Breast (tissue), 4 donors: ENCODE results near the genes PARL, ABCC5, EIF2B5, PSMD2 and CHRD.

GRCh38 chr3:183427178-183427750 lies 1.2 kb downstream of the MCF2L2 start:
- PRO-cap, 3 experiments = no peak in any of the 3 experiments
- RRBS = no CpG with 5 or more reads among the region's 21 CpGs

GRCh38 chr3:183536211-183536894 lies 19.2 kb downstream of the KLHL6 start:
- PRO-cap, 3 experiments = no peak in any of the 3 experiments
- RRBS = no CpG with 5 or more reads among the region's 10 CpGs

DNA sequence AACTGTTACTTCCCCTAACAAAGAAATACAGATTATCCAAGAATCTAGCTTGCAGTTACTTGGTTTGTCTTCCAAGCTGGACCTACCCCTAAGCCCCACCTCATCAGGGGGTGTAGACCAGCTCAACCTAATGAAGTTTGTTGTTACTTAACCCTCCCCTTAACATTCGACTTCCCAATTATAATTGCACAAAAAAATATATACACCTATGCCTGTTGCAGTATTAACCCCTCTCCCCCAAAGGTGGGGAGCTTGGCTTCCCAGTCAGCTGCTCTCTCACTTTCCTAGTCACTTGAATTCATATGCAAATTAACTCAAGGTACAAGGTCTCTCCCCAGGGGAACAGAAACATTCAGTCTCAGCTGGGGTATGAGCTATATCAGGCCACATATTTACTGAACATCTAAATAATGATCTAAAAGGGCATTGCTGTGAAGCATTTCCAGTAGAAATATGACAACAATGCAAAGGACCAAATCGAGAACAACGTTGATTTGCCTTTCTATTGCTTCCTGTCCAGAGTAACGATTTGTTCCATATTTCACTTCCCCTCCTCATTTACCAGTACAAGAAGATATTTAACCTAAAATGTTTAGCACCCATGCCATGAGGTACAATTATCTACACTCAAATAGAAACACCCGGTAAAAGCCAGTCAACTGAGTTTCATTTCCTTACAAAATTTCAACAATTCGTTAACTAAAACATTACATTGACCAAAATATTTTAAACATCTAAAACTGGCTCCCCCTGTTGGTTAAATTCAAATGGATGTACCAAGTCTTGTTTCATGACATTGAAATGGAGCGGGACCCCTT lies 36.4 kb upstream of the KLHL6 start:
- PRO-cap, 3 experiments = no peak in any of the 3 experiments
- RRBS = no CpG with 5 or more reads among the region's 7 CpGs

DNA sequence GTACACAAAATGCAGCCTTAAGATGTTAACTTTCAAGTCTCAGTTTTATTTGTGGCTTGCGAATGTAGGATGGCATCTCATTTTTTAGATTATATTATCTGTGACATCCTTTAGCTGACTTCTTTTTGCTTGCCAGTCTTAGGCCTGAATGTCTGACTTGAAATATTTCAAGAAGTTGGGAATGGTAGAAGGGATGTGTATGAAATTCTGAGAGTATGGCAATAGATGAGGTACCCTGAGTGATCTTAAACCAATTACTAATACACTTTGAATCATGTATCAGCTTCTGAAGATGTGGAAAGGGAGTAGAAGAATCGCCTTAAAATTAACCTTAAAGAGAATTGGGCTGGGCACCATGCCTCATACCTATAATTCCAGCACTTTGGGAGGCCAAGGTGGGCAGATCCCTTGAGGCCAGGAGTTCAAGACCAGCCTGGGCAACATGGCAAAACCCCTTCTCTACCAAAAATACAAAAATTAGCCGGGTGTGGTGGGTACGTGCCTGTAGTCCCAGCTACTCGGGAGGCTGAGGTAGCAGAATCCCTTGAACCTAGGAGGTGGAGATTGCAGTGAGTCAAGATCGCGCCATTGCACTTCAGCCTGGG lies 13.1 kb downstream of the KLHL24 start:
- PRO-cap, 3 experiments = no peak in any of the 3 experiments
- RRBS = no CpG with 5 or more reads among the region's 7 CpGs

DNA sequence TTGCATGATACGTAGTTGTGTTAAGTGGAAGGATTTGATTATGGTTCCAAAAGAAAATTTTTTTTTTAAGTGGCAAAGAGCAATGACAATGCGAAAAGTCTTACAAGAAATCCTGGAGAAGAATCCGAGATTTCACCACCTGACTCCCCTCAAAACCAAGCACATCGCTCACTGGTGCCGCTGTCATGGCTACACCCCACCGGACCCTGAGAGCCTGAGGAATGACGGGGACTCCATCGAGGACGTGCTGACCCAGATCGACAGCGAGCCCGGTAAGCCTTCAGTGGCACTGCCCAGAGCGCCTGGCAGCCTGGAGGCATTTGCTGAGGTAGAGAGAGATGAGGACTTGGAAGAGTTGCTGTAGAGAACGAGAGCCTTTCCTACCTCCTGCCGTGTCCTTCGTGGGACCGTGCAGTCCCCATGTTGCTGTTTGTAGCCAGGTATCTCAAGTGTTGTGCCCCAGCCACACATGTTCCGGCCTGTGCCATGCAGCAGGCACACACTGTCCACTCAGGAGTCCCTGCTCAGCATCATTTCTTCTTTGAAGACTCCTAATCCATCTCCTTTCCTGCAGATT lies 21.4 kb downstream of the MAP6D1 start:
- PRO-cap, 3 experiments = no peak in any of the 3 experiments
- RRBS = 94% methylated on average over 7 of the region's 18 CpGs

GRCh38 chr3:183815123-183816077 lies 10.0 kb downstream of the MAP6D1 start:
- PRO-cap, 3 experiments = no peak in any of the 3 experiments
- RRBS = no CpG with 5 or more reads among the region's 17 CpGs

- PRO-cap, 3 experiments = peak in 3 of 3 experiments; most common plus-strand start chr3:183884959 (in 3); most common minus-strand start chr3:183884859 (in 2)
- RRBS = 1% methylated on average over 12 of the region's 78 CpGs
These were observed at the start of gene PARL for GRCh38 chr3:183884152-183885464. TSS of gene PARL (minus strand) at chr3:183884880.

DNA sequence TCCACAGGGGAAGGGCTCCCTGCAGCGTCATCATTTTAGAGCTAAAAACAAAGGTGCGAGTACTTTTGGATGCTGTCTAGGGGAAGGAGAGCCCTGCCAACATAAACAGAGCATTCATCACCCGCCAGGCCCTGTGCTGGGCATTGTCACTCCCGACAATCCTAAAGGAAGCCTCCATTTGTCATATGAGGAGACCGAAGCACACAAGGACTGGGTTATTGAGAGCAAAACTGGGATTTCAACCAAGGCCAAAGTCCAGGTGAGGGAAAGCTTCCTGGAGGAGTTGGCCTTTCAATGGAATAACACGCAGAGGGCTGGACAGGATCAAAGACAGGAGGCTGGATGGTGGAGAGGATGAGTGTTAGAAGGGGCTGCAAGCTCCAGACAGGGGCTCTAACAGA lies 8.1 kb upstream of the PARL start:
- PRO-cap, 3 experiments = no peak in any of the 3 experiments
- RRBS = no CpG with 5 or more reads among the region's 6 CpGs

- PRO-cap, 3 experiments = peak in 3 of 3 experiments; most common plus-strand start chr3:184018033 (in 1); most common minus-strand start chr3:184017884 (in 3)
- RRBS = 2% methylated on average over 9 of the region's 78 CpGs
These were observed at the start of gene ABCC5 for GRCh38 chr3:184017297-184018196. TSS of gene ABCC5 (minus strand) at chr3:184017884.

DNA sequence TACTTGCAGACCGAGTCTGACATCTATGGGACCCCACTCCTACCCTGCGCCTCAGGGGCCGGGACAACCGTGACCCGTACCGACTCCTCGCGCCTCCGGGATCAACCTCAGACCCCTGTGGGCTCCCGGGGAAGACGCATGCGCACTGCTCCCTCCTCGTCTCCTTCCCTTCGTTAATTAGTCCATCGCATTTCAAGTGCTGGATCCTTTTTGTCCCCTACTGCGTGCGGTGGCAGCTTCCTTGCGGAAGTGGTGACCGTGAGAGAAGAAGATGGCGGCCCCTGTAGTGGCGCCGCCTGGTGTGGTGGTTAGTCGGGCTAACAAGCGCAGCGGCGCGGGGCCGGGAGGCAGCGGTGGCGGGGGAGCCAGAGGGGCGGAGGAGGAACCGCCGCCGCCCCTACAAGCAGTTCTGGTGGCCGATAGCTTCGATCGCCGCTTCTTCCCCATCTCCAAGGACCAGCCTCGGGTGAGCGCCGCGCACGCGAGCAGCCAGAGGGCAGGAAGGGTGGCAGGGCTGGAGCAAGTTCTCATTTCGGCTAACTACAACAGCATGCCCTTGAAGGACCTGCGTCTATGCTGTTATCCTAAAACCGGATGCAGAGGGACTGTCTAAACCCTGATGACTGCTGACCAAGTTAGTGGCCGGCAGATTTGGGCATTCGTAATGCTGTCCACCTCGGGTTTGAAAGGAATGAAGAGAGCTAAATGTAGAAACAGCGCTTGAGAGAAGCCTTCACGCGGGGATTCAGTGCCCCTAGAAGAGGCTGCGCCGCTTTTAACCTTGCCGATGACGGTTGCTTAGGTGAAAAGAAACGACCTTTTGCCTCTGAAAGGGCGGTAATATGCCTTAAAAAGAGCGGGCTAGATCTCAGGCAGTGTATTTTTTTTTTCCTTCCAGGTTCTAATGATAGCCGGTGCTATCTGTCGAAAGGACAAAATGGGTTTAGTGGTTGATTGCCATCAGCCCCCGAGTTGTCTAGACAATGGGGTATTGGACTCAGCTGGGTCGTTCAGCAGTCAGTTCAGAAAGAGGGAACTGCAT lies at the start of gene EIF2B5:
Gene EIF2B5 (plus strand): TSS at position 244 of the 1,042 bp plus-strand sequence.
- PRO-cap, 3 experiments = peak in 3 of 3 experiments; most common plus-strand start position 261 of the sequence (in 3); most common minus-strand start position 119 of the sequence (in 2)
- RRBS = 3% methylated on average over 8 of the region's 64 CpGs

DNA sequence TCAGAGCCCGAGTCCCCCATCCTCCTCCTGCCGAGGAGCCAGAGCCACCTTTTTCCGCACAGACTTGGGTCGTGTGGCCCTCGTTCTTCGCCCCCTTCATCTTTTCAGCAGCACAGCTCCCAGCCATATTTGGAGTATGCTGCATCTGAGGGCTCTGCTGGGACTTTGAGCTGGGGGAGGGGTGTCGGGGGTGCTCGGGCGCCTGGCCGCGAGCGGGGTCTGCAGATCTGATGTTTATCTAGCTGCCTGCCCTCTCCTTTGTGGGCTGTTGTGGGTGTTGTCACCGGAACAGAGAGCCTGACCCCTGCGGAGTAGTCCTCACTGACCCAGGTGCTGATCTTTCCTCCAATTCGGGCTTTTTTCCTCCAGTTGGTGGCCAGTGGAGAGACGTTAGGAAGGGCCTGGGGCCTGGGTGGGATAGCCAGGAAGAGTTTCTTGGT lies 961 bp downstream of the DVL3 start:
- PRO-cap, 3 experiments = peak in 1 of 3 experiments; most common minus-strand start position 105 of the sequence (in 1)
- RRBS = no CpG with 5 or more reads among the region's 16 CpGs

GRCh38 chr3:184299153-184299975 lies at the start of gene PSMD2:
TSS of gene PSMD2 (plus strand) at chr3:184299241.
- PRO-cap, 3 experiments = peak in 3 of 3 experiments; most common plus-strand start chr3:184299254 (in 3)
- RRBS = 3% methylated on average over 21 of the region's 67 CpGs

- PRO-cap, 3 experiments = no peak in any of the 3 experiments
- RRBS = no CpG with 5 or more reads among the region's 3 CpGs
These were observed 6.7 kb downstream of the PSMD2 start for GRCh38 chr3:184305699-184306230.

GRCh38 chr3:184325420-184326201 lies 11.2 kb downstream of the EIF4G1 start:
- PRO-cap, 3 experiments = peak in 1 of 3 experiments; most common plus-strand start chr3:184325696 (in 1)
- RRBS = no CpG with 5 or more reads among the region's 13 CpGs

DNA sequence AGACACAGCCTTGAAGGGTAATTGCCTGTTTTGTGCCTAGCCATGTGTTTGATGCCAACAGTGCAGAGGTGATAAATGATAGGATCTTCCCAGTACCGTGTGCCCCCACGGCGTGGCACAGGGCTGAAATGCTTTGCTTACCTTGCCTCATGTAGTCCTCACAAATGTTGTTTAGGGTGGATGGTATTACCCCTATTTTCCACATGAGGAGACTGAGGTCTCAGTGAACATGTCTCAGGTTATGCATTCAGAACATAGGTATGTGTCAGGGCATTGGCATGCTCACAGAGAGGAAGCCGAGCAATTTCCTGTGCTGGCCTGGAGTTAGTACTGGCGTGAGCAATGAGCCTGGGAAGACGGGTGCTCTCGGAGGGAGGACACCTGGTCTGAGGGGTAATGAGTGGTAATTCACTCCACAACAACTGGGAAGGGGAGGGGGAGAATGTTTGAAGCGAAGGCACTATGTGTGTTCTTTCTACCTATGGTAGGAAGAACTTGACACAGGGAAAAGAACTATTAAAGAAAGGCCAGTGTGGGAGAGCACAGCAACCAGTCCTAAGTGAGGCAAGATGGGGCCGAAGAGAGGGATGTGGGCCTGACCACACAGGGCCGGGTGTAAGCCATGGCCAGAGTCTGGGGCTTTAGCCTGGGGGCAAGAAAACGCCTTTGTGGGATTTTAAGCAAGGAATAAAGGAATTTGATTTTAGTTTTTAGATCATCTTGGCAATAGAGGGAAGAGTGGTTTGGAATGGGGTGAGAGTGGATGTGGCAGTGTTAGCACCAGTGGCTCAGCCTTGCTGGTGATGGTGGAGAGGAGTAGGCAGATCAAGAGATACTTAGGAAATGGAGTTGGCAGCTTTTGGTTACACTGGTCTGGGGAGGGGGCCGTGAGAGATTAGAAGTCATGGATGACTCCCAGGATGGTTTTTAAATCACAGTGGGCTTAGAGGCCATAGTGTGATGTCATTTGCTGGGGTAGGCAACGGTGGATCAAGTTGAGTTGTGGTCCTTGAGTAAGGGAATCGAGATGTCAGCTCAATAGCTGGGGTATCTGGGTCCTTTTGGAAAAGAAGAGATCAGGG lies 4.8 kb upstream of the FAM131A start:
- PRO-cap, 3 experiments = no peak in any of the 3 experiments
- RRBS = no CpG with 5 or more reads among the region's 14 CpGs

- PRO-cap, 3 experiments = peak in 3 of 3 experiments; most common plus-strand start chr3:184379894 (in 1); most common minus-strand start chr3:184380175 (in 3)
- RRBS = 2% methylated on average over 73 of the region's 151 CpGs
These were observed at the start of gene CHRD for GRCh38 chr3:184379568-184380820. TSS of gene CHRD (plus strand) at chr3:184380054.

DNA sequence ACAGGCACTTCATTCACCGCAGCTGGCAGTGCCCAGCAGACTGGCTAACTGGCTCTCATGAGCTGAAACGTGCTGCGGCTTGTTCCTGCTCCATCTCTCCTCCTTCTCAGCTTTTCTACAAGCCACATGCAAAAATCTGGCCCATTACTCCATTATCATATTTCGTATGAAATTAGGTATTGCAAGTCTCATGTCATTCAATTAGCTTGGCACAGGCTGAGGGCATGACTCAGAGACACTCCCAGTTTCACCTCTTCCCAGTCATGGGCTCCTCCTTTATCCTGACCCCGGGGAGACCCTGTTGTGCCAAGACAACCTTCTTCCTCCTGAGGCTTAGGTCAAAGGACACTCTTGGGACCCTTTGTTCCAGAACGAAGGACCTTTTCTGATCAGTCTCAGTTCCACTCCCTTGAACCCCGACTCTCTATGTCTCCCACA lies 59.9 kb downstream of the MAGEF1 start:
- PRO-cap, 3 experiments = no peak in any of the 3 experiments
- RRBS = no CpG with 5 or more reads among the region's 7 CpGs

DNA sequence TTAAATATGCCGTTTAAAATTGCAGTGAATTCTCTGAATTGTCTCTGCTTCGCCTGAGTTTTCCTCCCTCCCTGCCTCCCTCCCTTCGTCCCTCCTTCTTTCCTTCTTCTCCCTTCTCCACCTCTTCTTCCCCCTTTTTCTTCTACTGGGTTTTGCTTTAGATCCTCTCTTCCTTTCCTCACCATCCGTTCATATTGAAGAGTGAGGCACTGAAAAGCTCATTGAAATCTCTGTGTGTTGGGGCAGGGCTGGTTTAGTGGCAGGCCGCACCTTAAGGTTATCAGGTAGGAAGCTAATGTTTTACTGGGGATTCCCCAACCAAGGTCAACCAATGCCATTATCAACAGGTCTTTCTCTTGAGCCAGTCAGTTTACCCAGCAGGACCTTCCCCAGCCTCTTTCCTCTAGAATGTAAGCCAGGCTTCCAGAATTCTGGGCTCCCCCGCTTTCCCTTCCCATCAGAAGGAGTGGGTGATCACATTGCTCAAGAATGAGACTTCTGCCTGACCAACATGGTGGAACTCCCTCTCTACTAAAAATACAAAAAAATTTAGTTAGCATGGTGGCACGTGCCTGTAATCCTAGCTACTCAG lies 11.6 kb upstream of the VPS8 start:
- PRO-cap, 3 experiments = no peak in any of the 3 experiments
- RRBS = no CpG with 5 or more reads among the region's 7 CpGs

GRCh38 chr3:184816643-184817043 lies 4.7 kb downstream of the VPS8 start:
- PRO-cap, 3 experiments = no peak in any of the 3 experiments
- RRBS = no CpG with 5 or more reads among the region's 6 CpGs

- PRO-cap, 3 experiments = no peak in any of the 3 experiments
- RRBS = no CpG with 5 or more reads among the region's 7 CpGs
These were observed 8.3 kb downstream of the VPS8 start for GRCh38 chr3:184820181-184820694.